ENCODE results near the gene SAMD4A.

GRCh38 chr14:52351049-52351658 is 37.0 kb downstream of the PTGER2 start:
- PRO-cap = unidirectional peak, minus-strand start at chr14:52351606

DNA sequence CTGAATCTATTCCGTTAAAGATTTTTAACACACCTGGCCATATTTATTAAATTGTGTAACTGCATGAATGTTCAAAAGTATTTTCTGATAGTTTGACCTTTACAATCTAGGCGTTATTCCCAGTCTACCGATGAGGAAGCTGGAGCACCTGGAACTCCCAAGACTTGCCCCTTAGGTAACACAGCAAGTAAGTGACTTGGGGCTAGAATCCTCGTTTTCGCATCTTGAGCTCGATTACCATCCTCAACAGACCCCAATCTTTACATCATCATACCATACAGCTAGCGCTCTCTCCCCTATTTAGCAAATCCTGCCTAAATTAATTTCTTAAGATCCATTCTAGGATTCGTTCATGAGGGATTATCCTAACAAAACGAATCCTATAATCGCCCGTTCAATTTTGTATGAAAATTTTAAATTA is 990 bp downstream of the GNPNAT1 start:
- PRO-cap = no peak

DNA sequence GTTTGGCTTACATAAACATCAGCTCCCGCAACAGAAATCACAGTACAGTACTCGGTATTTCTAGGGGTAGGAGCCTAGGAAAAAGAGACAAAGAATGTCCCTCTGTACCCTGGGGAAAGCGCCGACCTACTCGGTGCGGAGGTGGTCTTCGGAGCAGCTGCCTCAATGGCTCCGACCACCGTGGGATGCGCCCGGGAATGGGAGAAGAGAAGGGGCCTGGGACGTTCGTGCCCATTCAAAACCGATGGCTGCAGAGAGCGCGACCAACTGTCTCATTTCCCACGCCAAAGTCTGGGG is 631 bp downstream of the GNPNAT1 start:
- PRO-cap = no peak

DNA sequence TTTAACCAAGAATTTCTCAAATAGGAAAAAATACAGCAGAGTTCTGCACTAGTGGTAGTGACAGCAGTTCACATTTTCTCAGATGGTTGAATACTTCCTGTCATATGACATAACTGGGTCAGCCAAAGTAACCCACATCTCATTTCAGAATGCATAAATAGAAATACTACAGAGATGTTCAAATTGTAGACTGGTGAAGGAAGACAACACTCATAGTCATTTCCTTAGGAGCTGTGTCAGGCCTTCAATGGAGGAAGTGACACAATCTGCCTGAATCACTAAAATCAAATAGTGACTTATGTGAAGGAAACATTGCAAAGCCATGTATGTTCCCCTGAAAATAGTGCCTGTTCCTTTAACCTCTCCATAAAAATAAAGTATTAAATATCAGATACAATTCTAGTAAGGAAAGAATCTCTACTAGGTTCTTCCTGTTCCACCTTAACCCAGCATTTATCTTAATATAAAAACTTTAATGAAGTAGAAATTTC is 32.3 kb downstream of the FERMT2 start:
- PRO-cap = unidirectional peak, plus-strand start at position 186 of the sequence

DNA sequence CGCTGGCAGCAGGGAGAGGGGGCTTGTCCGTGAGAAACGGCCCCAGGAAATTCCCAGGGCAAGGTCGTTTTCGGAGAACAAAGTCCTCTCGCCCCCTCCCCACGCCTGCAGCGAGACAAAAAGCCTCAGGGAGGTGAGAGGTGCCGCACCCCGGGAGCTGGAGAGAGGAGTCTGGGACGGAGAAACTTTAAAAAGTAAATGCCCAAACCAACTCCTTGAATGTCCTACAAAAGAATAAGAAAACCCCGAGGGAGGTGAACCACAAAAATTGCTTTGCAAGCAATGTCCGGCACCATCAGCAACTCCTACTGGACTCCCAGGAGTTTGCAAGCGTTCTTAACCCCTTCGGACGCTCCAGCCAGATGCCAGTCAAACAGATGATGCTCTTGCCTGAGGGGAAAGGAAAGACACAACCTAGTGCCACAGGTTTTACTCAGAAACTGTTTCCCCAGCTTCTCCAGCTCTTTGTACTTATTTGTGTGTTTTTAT is 703 bp upstream of the FERMT2 start:
- PRO-cap = bidirectional peak, plus-strand start at position 319 of the sequence, minus-strand start at position 307 of the sequence

DNA sequence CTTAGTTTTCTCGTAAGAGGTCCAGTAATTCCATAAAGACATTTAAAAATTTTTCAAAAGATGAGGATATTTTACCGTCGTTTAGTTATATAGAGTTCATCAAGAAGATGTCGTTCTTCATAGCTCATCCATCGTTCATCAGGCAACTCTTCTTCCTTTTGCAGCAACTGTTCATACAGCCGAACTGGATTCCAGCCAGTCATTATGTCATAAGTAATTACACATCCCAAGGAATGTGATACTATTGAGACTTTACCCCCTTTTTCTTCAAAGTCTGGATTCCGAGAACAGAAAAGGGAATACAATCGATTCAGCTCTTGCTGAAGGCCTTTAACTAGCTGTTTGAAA is 90.3 kb downstream of the DDHD1 start:
- PRO-cap = no peak

DNA sequence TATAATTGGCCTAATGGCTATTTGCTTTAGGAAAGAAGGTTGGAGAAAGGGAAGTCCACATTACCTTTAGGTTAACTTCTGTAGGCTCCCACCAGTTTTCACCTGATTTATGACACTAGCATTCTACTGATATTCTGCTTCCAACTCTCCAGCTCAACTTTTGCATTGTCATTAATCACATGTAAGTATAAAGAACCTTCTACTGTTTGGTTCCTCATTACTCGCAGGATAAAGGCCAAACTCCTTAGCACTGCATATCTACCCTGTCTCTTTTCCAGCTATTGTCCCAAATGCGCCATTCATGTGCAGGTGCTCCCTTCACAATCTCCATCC is 3.4 kb downstream of the DDHD1 start:
- PRO-cap = no peak

GRCh38 chr14:53151522-53152277 is 1.4 kb downstream of the DDHD1 start:
- PRO-cap = unidirectional peak, plus-strand start at chr14:53151730; bidirectional peak, plus-strand start at chr14:53151986, minus-strand start at chr14:53151753

GRCh38 chr14:53367787-53368254 is 214.7 kb upstream of the DDHD1 start:
- PRO-cap = no peak

GRCh38 chr14:53955486-53956396 is 884 bp downstream of the BMP4 start:
- PRO-cap = bidirectional peak, plus-strand start at chr14:53956060, minus-strand start at chr14:53956007; bidirectional peak, plus-strand start at chr14:53956130, minus-strand start at chr14:53956143

- PRO-cap = no peak
These were observed 939 bp downstream of the CNIH1 start for GRCh38 chr14:54440066-54440804.

- PRO-cap = bidirectional peak, plus-strand start at chr14:54566956, minus-strand start at chr14:54567026; bidirectional peak, plus-strand start at chr14:54567154, minus-strand start at chr14:54567098
These were observed at the start of gene SAMD4A for GRCh38 chr14:54566301-54567401. Gene SAMD4A, plus strand, starts transcription at chr14:54567128.

- PRO-cap = bidirectional peak, plus-strand start at chr14:54677621, minus-strand start at chr14:54677395
These were observed 110.1 kb downstream of the SAMD4A start for GRCh38 chr14:54676526-54677858.

GRCh38 chr14:54730044-54730889 is 163.3 kb downstream of the SAMD4A start:
- PRO-cap = bidirectional peak, plus-strand start at chr14:54730586, minus-strand start at chr14:54730372

- PRO-cap = no peak
These were observed 115.7 kb downstream of the GCH1 start for GRCh38 chr14:54786833-54787346.

GRCh38 chr14:54788861-54789548 is 113.6 kb downstream of the GCH1 start:
- PRO-cap = no peak

DNA sequence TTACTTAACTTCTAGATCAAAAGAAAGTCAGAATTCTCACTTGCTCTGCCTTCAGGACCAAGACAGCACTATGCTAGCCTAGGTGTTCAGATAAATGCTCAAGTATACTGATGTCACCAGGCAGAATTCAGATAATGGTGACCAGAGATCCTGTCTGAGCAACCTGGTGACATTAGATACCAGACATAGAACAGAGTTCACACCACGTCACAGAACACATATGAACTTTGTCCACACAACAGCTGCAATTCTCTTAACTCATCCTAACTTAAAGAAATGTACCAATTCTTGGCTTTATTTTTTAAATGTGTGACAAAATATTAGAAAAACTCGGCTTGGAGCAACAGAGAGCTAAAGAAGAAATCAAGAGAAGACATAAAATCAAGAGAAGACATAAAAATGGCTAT is 58.1 kb downstream of the GCH1 start:
- PRO-cap = no peak

GRCh38 chr14:54881999-54882390 is 20.6 kb downstream of the GCH1 start:
- PRO-cap = no peak

- PRO-cap = unidirectional peak, plus-strand start at chr14:54901564; bidirectional peak, plus-strand start at chr14:54901898, minus-strand start at chr14:54901886; bidirectional peak, plus-strand start at chr14:54901948, minus-strand start at chr14:54901932
These were observed 1.1 kb downstream of the GCH1 start for GRCh38 chr14:54901382-54901992.

DNA sequence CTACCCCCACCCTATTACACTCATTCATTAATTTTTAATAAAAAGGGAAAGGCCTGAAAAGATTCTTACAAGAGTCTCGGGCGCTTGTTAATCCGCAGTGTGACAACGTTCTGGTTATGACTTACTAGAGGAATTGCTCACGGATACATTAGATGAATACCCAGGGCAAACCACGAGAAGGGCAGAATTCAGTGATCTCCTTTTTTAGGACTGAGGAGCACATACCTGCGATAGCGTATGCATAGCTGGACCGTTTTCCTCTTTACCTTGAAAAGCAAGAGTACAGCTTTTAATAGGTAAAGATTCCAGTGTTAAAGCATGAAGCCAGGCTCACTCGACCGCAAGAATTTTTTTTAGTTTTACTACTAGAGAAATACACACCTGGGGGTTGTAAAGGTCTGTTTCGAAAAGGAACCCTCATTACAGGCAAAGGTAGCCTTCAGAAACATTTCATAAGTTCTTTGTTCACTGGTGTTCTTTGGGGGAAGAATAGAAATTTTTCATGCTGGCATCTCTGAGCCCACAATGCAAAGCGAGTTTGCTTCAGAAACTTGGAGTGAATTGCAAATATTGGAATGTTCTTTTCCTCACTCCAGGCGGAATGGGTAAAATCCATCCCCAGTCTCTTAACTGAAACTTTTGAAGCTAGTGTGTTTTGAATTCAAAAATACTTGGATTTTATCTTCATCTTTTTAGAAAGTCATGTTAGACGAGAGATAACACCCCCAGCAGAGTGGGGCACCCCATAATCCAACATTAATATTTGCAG is 986 bp downstream of the MAPK1IP1L start:
- PRO-cap = unidirectional peak, minus-strand start at position 264 of the sequence